ENCODE measurements around the gene GPATCH2L.

GRCh38 chr14:75280373-75280759 lies 1.7 kb downstream of the FOS start:
- RRBS: no CpG with 5 or more reads among the region's 5 CpGs

GRCh38 chr14:75282673-75283795 lies 4.4 kb downstream of the FOS start:
- RRBS: no CpG with 5 or more reads among the region's 30 CpGs

GRCh38 chr14:75292350-75292687 lies 13.7 kb downstream of the FOS start:
- RRBS: no CpG with 5 or more reads among the region's 5 CpGs

- RRBS: no CpG with 5 or more reads among the region's 7 CpGs
Measured at GRCh38 chr14:75335522-75336032, 56.9 kb downstream of the FOS start.

GRCh38 chr14:75435551-75436019 lies 7.8 kb downstream of the JDP2 start:
- RRBS: no CpG with 5 or more reads among the region's 5 CpGs

DNA sequence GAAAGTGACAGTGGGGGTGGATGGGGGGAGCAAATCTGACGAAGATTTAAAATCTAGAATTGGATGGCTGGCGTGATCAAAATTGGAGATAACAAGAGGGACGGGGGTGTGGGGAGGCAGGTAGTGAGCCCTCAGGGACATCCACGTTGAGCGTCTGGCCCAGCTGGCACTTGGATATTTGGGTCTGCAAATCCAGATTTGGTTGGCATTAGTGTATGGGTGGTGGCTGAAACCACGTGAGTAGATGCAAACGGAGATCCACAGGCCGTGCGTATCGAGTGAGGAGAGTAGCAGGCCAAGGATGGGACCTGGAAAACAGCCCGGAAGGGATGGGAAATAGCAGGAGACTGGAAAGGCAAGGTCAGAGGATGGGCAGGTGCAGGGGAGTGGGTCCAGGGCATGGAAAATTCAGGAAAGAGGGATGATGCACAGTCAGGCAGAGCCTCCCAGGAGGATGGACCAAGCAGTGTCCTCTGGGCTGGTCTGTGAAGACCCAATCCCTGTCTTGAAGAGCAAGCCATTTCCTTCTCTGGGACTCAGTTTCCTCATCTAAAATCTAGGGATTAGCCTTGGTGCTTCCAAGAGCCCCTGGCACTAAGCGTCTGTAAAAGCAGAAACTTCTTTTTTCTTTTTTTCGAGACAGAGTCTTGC lies 23.6 kb downstream of the JDP2 start:
- RRBS: no CpG with 5 or more reads among the region's 13 CpGs

GRCh38 chr14:75577422-75578029 lies 894 bp upstream of the FLVCR2 start:
- RRBS: 3% methylated on average over 3 of the region's 17 CpGs

GRCh38 chr14:75615035-75615623 lies 36.7 kb downstream of the FLVCR2 start:
- RRBS: no CpG with 5 or more reads among the region's 8 CpGs

DNA sequence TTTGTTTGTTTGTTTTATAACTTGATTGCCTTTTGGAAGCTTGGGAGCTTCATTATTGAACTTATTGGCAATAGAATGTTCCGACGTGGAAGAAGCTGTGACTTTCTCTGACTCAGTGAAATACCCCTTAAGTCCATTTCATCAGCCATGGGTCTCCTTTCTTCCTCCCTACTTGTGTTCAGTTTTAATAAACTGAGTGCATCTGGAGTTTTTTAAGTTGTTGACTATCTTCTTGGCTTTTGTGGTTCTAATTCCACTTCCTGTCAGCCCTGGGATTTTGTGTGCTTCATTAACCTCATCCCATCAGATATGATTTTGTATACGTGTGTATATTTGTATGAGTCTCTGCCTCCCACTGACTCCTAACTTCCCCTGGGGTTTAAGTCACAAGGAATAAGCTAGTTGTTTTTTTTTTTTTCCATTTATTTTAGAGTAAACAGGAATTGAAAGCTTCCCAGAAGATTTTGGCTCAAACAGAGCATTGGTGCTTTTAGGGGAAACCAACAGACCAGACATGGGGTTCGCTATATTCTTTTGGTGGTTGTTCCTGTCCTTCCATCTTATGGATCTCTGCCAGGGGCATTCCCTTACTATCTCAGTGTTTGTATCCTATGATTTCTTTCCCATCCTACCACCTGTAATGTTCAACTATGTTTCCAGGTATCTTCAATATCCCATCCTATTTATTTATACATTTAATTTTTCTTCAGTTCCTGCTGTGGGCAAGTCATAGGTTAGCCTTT lies 62.7 kb downstream of the TTLL5 start:
- RRBS: no CpG with 5 or more reads among the region's 4 CpGs

GRCh38 chr14:75775302-75775828 lies 114.3 kb downstream of the TTLL5 start:
- RRBS: no CpG with 5 or more reads among the region's 6 CpGs

GRCh38 chr14:75984411-75985313 lies 901 bp upstream of the IFT43 start:
- RRBS: no CpG with 5 or more reads among the region's 4 CpGs

- RRBS: no CpG with 5 or more reads among the region's 6 CpGs
Measured at GRCh38 chr14:75989109-75989549, 3.6 kb downstream of the IFT43 start.

DNA sequence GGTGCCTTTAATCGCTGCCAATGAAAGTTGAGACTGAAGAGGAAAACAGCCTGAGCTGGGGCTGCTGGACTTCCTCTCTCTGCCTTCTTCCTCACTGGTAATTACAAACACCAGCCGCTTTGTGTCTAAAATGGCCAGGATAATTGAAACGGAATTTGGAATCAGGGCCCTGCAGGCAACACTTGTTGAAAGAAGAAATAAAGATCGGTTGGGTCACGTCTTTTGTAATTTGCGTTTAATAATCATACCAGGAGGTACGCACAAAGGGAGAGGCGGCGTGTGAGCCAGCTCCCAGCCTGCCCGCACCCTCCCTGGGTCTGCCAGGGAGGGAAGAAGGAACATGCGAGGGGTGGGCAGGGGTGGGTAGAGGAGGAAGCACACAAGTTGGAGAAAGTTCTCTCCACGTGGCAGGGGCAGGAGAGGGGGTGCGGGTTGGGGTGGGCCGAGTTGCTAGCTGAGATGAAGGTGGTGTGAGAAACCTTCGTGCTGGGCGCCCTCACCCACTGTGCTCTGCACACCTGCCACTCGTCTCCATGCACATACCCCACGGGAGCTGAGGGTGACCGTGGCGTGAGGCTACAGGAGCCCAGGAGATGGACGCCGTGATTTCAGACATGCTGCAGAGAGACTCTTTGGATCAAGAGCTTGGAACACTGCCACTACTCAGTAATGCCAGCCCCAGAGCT lies 51.2 kb upstream of the GPATCH2L start:
- RRBS: no CpG with 5 or more reads among the region's 22 CpGs

- RRBS: under 1% methylated on average over 13 of the region's 60 CpGs
Measured at GRCh38 chr14:76151588-76152755, at the start of gene GPATCH2L. Gene GPATCH2L, plus strand, starts transcription at chr14:76151922.

GRCh38 chr14:76640634-76641426 lies 120.4 kb upstream of the VASH1 start:
- RRBS: no CpG with 5 or more reads among the region's 7 CpGs

DNA sequence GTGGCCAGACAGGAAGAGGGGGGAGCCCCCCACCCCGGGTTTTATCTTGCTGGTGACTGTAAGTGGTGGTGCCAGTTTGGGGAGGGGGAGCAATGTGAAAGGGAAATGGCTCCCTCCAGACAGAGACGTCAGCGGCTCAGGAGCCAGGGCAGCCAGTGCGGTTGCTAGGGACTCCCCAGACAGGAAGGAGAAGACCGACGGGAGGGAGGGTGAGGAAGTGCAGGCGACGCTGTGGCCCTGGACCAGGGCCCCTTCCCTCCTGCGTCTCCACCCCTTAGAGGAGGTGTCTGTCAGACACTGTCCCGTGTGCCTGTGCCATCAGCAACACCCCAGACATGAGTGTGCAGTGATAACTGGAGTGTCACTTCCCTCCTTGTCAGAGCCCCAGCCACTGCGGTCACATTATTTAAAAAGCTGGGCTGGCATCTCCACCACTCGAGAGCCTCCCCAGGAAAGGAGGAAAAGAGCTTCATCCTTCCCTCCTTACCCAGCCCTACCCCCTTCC lies 7.0 kb downstream of the VASH1 start:
- RRBS: no CpG with 5 or more reads among the region's 12 CpGs

DNA sequence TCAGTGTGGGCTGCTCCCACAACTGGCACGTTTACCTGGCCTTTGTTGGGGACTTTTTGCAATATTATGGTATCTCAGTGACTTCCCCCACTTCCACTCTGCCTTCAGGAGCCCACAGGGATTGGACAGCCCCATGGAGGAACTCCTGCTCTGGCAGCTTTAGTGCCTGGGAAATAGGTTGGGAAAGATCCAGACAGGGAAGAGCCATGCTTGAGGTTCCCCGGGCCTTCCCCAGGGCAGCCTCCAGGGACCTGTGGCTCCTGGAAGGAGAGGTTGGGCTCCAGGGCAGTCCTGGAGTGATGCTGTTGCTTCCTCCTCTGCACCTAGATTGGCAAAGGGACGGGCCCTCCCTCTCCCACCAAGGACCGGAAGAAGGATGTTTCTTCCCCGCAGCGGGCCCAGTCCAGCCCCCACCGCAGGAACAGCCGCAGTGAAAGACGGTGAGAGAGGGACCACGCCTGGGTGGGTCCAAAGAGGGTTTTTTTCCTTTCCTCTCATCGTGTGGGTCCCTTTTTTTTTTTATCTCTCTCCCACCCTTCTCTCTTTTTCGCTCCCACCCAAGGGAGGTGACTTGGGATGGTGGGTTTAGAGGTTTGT lies 16.5 kb downstream of the VASH1 start:
- RRBS: no CpG with 5 or more reads among the region's 12 CpGs

DNA sequence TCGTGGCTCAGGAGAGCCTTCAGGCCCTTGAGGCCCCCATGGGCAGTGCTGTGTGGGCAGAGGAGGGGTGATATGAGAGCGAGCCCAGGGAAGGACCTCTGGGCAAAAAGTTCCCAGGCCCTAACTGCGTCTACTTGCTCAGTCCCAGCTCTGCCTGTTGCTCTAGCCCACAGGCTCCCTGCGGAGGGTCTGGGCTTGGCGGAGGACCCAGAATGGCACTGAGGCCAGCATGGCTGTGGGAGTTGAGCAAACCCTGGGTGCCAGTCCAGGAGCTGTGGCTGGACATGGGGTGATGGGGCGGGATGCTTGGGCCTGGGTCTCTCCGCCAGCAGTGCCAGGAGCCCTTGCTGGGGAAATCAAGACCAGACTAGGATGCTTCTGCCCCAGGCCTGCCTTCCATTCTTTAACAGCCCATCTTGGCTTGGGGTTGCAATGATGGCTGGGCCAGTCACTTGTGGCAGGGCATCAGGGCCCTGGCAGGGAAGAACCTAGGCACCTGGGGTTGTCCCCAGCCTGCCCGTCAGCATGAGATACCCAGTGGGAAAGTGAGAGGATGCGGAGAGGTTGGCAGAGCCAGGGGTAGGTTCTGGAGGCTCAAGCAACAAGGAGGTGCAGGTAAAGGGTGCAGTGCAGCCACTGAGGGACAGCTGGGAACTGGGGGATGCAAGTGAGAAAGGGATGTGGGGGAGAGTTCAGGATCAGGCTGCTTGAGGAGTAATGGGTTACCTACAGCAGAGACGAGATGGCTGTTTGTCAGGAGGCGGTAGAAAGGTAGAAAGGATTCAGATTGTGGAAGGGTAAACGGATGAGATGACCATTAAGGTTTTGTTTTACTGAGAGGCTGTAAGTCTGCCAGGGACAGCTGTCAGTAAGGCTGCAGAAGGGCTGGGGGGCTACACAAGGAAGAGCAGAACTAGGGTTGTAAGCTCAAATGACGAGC lies 18.6 kb downstream of the VASH1 start:
- RRBS: no CpG with 5 or more reads among the region's 13 CpGs

DNA sequence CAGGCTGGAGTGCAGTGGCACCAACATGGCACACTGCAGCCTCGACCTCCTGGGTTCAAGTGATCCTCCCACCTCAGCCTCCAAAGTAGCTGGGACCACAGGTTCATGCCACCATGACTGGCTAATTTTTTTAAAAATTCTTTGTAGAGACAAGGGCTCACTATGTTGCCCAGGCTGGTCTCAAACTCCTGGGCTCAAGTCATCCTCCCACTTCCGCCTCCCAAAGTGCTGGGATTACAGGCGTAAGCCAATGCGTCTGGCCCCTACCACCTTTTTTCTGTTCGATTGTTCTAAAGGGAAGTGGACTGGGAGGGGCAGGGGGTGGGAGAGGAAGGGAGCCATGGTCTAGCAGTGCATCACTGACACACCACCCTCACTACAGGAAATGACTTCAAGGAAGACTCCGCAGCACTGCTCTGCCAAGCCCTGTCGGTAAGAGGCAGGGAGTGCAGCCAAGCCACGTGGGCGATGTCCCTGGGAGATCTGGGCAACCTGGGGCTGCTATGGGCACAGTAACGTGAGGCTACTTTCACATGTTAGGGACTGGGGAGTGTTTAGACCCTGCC lies 17.9 kb downstream of the LRRC74A start:
- RRBS: no CpG with 5 or more reads among the region's 10 CpGs

- RRBS: no CpG with 5 or more reads among the region's 20 CpGs
Measured at GRCh38 chr14:76867401-76867978, 41.3 kb downstream of the LRRC74A start.